ENCODE measurements around the genes THSD4, NR2E3 and PARP6.

DNA sequence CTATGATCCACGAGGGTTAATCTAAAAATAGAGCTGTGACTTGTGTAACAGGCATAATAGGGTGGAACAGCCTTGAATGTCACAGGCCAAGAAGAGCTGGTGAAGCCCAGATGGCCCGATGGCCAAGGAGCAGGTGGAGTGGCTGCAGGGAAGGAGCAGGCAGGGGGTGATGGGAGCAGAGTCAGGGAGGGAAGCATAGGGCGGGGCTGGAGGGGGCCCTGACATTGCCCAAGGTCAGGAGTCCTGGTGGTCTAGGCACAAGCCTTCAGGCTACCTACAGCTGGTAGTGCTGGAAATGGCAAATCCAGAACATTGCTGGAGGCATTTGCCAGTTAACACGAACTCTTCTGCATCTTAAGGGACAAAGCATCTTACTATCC, 24.1 kb downstream of the LARP6 start:
- PRO-cap = no peak

DNA sequence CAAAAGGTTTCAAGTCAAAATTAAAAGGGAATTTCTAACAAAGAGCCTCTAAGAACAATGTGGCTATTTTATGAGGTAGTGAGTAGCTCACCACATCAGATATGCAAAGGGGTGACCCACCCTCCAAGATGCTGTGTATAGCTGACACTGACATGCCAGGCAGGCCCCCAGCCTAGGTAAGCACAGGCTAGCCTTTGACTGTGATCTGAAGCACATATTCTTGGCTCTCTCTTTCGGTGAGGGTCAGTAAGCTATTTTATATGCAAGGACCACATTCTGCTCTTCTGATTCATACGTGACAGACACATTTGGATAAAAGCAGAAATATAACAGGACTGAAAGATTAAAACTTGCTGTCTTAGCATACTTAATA, 2.8 kb upstream of the THSD4 start:
- PRO-cap = no peak

GRCh38 chr15:71115193-71116017, at the start of gene THSD4:
Gene THSD4, plus strand, starts transcription at chr15:71115471.
- PRO-cap = unidirectional peak, plus-strand start at chr15:71115421; unidirectional peak, plus-strand start at chr15:71115473; bidirectional peak, plus-strand start at chr15:71115634, minus-strand start at chr15:71115700; bidirectional peak, plus-strand start at chr15:71115828, minus-strand start at chr15:71115789

- PRO-cap = no peak
Measured at GRCh38 chr15:71125029-71125420, 9.8 kb downstream of the THSD4 start.

- PRO-cap = no peak
Measured at GRCh38 chr15:71134027-71134616, 18.9 kb downstream of the THSD4 start.

- PRO-cap = no peak
Measured at GRCh38 chr15:71188625-71189376, 73.5 kb downstream of the THSD4 start.

DNA sequence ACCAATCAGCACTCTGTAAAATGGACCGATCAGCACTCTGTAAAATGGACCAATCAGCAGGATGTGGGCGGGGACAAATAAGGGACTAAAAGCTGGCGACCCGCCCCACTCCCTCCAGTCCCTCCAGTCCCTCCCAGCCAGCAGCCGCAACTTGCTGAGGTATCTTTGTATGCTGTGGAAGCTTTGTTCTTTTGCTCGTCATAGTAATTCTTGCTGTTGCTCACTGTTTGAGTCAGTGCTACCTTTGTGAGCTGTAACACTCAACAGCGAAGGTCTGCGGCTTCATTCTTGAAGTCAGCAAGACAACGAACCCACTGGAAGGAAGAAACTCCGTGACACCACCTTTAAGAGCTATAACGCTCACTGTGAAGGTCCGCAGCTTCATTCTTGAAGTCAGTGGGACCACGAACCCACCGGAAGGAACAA, 98.9 kb downstream of the THSD4 start:
- PRO-cap = no peak

- PRO-cap = no peak
Measured at GRCh38 chr15:71296339-71296744, 181.1 kb downstream of the THSD4 start.

DNA sequence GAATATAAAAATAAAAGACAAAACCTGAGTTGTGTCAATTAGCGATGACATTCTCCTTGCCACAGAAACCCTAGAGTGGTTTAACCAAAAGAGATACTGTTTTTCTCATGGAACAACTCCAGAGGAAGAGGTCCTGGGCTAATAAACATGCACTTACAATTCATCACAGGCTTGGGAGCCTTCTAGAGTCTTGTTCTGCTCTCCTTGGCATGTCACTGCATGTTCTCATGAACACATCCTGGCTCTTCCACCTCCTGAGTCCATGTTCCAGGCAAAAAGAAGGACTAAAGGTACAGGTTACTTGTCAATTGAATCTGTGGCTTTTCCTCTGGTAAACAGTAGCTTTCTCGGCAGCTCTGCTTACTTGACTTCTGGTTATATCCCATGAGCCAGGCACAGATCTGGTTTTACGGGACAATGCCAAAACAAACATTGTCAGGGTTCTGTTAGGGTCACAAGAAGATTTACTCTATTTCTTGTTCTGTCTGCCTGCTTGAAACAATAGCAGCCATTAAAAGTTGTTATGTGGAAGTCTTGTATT, 332.5 kb downstream of the THSD4 start:
- PRO-cap = no peak

GRCh38 chr15:71526001-71526628, 284.2 kb upstream of the NR2E3 start:
- PRO-cap = no peak

GRCh38 chr15:71622457-71623035, 187.8 kb upstream of the NR2E3 start:
- PRO-cap = no peak

DNA sequence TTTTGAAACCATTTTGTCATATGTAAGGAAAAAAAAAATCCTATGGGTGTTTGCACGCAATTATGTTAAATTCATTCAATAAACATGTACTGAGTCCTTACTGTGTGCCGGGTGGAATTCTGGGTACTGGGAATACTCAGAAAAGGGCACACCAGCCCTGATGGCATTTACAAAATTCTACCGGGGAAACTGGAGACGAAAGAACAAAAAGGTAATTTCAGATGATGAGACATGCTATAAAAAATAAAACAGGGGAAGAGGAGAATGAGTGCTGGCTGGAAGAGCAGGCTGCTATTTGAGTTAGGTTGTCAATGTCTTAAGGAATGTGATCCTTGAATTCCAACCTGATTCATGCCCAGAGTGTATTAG, 127.1 kb upstream of the NR2E3 start:
- PRO-cap = no peak

DNA sequence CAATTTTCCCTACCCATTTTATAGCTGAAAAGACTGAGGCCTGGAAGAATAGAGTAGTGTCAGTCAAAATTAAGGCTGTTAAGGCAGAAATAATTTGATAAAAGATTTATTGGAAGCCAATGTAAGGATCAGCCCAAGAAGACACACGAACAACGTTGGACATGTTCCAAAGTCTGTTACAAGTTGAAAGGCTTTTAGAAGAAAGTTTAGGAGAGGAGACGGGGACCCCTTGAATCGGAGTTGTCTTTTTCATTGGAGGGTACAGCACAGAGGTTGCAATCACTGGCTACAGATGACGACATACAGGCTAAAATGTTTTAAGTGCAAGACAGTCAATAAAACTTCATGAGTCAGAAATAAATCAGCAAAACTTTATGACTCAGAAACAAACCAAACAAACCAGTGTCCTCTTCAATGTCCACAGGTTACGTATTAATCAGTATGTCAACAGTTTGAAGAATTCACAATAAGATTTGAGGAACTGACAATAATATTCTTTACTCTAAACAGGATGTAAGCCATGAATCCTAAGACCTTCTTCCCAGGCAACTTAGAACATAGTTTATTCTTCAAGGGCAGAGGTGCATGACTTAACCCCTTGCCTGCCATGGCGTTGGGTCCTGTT, 62.9 kb upstream of the NR2E3 start:
- PRO-cap = no peak

DNA sequence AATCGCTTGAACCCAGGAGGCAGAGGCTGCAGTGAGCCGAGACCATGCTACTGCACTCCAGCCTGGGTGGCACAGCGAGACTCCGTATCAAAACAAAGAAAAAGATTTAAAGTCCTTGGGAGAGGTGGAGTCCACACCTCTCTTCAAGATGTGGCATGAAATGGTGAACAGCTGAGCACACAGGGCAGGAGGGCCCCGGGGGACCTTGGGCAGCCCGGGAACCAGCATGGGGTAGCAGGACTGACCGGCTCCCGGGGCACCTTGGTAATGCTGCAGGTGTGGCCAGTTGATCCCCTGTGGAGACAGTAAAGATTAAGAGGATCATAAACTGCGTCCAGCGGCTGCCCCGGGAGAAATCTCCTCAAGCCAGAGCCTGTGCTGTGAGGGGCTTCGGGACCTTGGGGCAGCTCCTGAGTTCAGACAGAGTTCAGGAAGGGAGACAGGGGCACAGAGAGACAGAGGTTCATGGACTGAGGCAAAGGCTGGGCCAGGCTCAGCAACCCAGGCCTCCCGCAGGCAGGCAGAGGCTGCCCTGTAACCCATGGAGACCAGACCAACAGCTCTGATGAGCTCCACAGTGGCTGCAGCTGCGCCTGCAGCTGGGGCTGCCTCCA, at the start of gene NR2E3:
TSS of gene NR2E3 (plus strand) at position 352 of the 614 bp plus-strand sequence.
- PRO-cap = no peak

DNA sequence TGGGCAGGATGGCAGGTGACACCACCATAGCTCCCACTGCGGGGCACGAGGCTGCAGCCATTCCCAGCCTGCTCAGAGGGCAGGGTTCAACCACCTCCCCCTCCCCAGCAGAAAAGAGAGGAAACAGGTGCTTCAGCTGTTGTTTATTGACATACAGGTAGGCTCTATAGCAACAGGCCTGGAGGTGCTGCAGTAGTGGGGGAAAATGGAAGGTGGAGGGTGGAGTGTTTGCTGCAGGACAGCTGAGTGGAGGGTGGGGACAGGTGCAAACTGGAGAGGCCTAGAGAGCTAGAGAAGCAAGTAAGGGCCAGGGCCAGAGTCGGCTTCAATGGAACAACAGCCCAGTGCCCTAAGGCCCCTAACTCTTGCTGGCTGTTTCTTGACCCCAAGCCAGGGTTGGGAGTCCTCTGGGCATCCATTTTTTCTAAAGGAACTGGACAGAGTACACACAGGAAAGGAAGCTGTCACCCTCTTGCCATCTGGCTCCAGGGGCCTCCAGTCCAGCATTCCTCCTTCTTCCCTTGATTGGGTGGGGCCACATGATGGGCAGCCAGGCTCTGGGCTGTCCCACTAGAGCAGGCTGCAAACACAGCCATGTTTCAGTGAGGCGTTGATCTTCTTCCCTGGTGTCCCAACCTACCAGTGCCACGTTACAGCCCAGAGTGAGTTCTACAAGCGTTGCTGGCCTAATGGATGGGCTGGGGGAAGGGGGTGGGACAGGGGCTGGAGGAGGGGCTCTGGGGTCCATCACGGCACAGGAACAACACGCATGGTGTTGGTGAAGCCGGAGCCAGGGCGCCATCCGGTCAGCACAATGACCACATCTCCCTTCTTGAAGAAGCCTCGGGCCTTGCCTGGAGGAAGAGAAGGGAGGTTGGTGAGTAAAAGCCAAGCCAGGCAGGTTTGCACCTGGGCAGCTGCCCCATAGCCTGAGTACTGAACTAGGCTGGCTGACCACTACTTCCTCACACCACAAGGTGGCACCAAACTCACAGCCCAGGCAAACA, 1.6 kb upstream of the GRAMD2A start:
- PRO-cap = no peak

DNA sequence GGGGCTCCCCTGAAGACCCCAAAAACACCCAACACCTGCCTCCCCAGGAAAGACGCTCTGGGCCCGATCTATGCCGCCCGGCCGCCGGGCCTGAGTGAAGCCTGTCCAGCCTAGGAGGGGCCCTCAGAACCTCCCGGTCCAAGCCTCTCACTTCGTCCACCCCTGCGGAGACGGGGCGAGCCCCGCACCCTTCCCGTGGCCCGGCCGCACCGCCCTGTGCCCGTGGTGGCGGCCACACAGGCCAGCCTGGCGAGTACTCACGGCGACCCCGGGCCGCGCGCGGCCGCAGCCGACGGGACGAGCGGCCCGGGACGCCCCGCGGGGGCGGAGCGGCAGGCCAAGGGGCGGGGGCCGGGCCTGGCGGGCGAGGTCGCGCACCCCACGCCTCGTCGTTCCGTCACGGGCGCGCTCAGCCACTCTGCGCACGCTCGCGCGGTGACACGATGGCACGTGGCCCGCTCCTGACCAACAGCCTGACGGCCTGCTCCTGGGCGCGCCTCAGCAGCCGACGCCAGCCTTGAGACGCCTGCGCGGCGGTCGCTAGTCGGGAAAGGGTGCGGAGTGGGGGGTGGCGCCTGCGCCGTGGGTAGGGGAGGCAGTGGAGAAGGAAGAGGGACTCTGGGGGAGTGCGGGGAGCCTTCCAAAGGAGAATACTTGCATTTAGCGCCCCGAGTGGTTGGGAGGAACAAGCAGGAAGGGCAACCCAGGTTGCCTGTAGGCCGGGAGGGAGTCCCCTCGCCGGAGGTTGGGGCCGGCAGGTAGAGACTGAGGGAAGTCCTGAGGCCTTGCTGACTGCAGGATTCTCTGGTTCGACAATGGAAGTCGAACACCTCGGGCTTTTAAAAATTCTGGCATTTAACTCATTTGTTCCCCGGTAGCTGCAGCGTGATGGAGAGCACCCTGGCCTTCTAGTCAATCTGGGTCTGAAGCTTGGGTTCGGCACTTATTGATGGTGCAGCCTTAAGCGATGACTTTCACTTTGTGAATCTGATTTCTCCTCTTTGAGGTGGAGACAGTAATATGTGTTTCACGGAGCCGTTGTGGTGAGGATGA, at the start of gene PARP6:
TSS of gene PARP6 (minus strand) at position 313 of the 1,053 bp plus-strand sequence.
- PRO-cap = bidirectional peak, plus-strand start at position 692 of the sequence, minus-strand start at position 401 of the sequence

- PRO-cap = no peak
Measured at GRCh38 chr15:72345364-72345730, 25.4 kb upstream of the CELF6 start.

DNA sequence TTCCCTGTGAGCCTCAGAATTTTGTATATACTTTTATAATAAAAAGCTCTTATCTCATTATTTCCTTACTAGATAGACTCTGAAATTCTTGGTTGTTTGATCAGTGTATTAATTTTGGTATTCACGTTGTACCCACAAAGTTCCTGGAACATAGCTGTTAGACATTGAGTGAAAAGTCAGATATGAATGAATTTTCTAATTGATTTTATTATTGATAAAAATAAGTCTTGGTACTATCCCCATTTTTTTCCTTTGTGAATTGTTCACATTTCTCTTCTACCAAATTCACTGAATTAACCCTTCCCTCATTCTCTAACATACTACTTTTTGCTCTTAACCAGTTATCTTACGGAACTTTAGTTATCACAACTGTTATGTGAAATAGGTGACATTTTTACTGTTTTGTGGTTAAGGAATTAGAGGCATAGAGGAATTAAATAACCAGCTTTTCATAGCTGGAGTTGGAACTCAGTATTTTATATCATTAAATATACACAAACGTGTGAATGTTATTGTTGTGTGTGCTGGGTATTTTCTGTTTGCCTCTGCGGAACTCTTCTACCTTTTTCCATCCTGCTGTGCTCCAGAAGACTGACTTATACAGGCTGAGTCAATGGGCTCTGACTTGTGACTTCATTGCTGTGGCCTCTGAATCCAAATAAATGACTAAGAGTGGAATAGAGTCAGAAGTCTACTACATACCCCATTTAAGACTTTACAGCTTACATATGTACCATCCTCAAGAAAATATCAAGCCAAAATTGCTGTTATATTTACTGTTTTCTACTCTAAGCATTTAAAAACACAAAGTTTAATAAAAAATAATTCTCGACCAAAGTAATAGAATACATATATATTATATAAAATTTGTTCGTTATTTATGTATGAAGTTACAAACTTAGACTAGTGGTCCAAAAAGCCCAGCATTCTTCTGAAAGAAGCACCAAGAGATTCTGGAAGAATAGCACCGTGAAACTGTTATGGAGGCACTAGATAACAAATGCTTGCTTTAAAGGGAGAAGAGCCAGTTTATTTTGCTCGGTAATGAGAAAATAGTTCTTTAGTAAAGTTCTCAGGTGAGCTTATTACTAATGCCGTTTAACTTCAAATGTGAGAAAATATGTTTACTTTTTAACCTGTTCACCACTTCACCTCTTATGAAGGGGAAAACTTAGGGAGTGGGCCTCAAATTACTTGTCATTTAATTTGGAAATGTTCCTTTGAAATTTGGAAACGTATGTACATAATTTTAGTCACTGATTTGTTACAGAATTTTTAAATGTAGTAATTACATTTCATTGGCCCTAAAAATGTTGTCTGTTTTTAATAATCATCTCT, 17.7 kb downstream of the ARIH1 start:
- PRO-cap = no peak

GRCh38 chr15:72494937-72495389, 20.8 kb downstream of the ARIH1 start:
- PRO-cap = no peak

GRCh38 chr15:72495390-72495530, 21.1 kb downstream of the ARIH1 start:
- PRO-cap = no peak

Data from ureter (tissue), 1 donor.